Measurements from ENCODE around the genes SLC5A6, SLC30A3, MPV17, IFT172 and C2orf16.

GRCh38 chr2:26925394-26925876, 45.0 kb upstream of the MAPRE3 start:
- RRBS: no CpG with 5 or more reads among the region's 5 CpGs

DNA sequence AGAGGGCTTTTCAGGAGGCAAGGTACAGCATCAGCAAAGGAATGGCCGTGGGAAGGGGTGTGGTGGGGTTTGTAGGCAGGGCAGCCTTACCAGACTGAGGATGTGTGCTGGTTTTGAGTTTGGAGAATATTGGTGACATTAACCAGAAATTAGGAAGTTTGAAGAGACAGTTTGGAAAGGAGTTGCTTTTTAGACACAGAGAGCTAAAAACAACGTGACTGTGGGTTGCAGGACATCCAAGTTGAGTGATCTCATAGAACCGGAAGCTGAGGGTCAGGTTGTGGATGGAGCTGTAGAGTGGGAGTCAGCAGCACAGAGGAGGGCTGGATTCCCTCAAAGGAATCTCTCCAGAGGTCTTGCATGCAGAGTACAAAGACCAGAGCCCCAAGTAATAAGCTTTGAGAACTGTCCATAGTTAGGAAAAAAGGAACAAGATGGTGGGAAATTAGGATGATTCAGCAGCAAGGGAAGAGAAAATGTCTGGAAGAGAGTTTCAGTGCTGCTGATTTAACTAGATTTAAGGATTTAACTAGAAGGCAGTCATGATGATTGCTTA, 9.3 kb downstream of the MAPRE3 start:
- RRBS: no CpG with 5 or more reads among the region's 3 CpGs

- RRBS: no CpG with 5 or more reads among the region's 7 CpGs
Observed at GRCh38 chr2:27052103-27052641, 704 bp downstream of the AGBL5 start.

DNA sequence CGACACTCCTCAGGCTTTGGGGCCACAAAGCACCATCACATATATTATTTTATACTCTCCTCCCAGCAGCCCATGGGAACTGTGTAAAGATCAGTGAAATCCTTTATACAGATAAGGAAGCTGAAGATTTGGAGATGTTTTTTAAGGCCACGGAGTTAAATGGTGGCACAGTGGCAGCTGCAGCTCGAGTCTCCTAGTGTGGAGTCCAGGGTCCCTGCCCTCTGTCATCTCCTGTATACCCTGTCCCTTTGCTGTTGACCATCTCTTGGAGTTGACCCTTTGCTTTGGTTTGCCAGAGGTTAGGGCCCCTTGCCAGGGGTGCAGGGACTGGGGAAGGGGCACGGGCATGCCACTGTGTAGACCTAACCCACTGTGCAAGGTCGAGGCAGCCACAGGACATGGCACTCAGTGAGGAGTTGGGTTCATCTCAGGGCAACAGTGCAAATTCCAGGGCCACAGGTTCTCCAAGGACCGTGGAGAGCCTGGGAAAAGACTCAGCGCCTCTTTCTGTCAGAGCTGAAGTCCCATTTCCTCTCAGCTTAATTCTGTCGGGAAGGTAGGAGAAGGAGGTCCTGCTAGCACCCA, 2.5 kb downstream of the KHK start:
- RRBS: no CpG with 5 or more reads among the region's 8 CpGs

DNA sequence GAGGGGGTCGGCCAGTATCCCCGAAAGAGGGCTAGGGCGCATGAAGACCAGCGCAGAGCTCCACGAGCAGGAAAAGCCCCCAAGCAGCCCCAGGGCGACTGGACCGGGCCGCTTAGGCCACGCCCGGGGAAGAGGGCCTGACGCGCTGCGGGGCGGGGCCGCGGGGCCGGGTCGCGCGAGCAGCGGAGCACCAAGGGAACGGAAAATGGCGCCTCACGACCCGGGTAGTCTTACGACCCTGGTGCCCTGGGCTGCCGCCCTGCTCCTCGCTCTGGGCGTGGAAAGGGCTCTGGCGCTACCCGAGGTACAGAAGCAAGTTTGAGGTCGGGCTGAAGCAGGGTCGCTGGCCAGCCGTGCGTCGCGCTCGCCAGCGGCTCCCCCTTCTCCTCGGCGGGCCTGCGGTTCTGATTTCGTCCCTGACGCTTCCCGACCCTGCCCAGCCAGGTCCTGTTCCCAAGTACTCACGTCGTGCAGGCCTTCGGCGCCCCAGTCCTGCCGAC, at the start of gene SLC5A6:
TSS of gene SLC5A6 (minus strand) at position 105 of the 500 bp plus-strand sequence.
- RRBS: 2% methylated on average over 16 of the region's 50 CpGs

GRCh38 chr2:27217926-27218349, 769 bp downstream of the CAD start:
- RRBS: no CpG with 5 or more reads among the region's 4 CpGs

- RRBS: 4% methylated on average over 46 of the region's 73 CpGs
Observed at GRCh38 chr2:27262745-27263611, at the start of gene SLC30A3. TSS of gene SLC30A3 (minus strand) at chr2:27263047.

GRCh38 chr2:27282732-27283455, 665 bp downstream of the TRIM54 start:
- RRBS: no CpG with 5 or more reads among the region's 11 CpGs

- RRBS: no CpG with 5 or more reads among the region's 17 CpGs
Observed at GRCh38 chr2:27322021-27322902, 635 bp downstream of the MPV17 start.

- RRBS: 1% methylated on average over 6 of the region's 38 CpGs
Observed at GRCh38 chr2:27322903-27323940, at the start of gene MPV17. TSS of gene MPV17 (minus strand) at chr2:27323097.

DNA sequence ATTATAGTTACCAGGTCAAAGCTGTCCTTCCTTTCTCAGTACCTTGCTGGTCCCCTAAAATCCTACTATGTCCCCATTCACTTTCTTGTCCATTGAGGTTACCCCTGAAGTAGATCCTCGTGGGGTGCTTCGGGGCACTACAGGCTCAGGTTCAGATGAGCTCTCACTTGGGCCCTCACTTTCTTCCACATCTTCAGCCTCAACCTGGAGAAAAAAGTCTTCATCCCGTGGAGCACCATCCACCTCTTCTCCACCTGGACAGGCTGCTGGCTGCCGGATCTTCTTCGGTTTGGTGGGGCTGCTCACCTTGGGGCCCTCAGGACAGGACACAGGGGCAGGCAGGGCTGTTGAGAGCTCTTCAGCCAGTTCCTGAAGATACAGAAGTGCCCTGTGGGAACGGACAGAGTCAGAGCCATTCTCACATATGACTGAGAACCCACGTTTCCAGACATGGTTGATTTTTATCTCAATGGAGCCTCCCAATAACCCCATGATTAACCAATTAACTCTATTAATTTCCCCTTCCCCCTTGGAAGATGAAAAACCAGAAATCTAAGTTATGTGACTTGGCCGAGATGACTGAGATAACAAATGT, 14.6 kb downstream of the GTF3C2 start:
- RRBS: no CpG with 5 or more reads among the region's 8 CpGs

DNA sequence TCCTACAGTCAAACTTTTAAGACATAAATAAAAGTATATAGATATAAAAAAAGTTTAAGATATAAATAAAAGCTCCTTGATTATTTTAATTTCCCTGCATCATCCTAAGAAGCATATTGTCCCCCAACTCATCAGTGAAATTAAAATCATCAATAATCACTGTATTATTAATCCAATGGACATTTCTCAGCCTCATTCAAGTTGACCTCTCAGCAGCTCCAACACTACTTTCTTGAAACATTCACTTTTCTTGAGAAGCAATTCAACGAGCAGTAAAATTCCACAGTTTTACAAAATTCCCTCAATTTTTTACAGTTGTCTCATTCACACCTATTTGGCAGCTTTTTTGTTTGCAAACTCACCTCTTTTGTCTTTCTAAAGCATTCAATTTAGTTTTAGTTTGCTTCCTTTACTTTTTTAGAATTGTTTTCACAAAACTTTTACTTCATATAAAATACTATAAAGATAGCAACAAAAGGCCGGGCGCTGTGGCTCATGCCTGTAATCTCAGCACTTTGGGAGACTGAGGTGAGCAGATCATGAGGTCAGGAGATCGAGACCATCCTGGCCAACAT, 3.8 kb downstream of the GTF3C2 start:
- RRBS: no CpG with 5 or more reads among the region's 4 CpGs

- RRBS: no CpG with 5 or more reads among the region's 36 CpGs
Observed at GRCh38 chr2:27377428-27378571, 2.7 kb downstream of the ZNF513 start.

- RRBS: no CpG with 5 or more reads among the region's 49 CpGs
Observed at GRCh38 chr2:27489289-27490323, at the start of gene IFT172. TSS of gene IFT172 (minus strand) at chr2:27489743.

GRCh38 chr2:27537277-27537492, at the start of gene C2orf16:
TSS of gene C2orf16 (plus strand) at chr2:27537386.
- RRBS: no CpG with 5 or more reads among the region's 1 CpG

DNA sequence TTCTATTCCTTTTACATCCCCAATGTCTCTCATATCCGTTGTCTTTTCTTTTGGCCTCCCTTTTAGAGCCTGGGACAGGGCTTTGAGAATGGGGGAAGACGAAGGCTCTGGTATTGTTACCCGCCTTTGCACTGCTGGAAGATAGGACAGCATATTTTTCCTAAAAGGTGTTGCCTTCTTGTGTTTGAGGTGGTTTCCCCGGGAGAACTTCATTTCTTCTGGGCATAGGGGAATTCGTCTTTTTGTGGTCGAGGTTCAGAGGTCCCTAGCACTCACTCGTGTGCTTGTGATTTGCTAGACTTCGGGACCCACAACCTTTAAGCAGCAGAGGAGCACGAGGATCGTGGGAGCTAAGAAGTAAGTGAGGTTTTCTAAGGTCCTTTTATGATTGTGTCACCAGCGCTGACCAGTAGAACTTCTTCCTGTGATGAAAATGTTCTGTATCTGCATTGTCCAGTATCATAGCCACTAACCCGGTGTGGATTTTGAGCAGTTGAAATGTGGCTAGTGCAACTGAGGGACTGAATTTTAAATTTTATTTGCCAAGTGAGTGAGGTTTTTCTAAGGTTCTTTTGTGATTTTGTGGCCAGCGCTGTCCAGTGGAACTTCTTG, 624 bp downstream of the ZNF512 start:
- RRBS: no CpG with 5 or more reads among the region's 13 CpGs

GRCh38 chr2:27705547-27706816, 42.3 kb downstream of the SLC4A1AP start:
- RRBS: no CpG with 5 or more reads among the region's 9 CpGs

DNA sequence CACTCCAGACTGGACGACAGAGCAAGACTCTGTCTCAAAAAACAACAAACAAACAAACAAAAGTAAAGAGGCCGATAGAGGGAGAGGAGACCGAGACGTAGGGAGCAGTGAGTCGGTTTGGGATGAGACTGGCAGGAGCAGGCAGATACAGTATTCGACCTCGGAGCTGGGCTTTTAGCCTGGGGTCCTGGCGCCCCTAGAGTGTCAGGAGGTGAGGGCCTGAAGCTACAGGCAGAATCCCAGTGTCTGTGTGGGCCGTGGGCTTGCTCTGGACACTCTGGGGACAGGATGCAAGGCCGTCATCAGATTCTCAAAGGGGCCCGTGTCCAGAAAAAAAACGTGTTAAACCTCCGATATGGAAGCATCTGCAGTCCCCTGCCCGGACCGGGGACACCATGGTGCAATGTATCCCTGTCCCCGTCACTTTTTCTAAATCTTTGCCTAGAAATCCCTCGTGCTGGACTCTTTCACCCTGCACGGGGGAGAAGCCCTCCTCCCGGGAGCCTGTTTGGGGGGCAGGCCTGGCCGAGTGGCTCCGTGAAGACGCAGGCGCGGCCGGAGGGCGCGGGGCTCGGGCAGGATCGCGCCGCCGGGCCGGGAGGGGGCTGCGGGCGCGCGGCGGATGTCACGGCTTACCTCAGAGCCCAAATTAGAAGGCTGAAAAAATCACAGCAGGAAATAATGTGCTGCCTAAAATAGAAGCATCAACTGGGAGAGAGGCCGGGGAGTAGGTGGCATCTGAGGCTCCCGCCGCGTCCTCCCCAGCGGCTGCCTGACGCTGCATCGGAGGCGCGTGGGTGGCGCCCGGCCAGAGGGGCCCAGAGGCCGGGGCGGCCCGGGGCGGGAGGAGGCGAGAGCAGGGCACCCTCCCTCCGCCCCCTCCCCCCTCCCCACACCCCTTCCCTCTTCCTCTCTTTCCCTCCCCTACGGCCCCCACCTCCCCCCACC, 51.5 kb downstream of the SLC4A1AP start:
- RRBS: 1% methylated on average over 27 of the region's 57 CpGs

DNA sequence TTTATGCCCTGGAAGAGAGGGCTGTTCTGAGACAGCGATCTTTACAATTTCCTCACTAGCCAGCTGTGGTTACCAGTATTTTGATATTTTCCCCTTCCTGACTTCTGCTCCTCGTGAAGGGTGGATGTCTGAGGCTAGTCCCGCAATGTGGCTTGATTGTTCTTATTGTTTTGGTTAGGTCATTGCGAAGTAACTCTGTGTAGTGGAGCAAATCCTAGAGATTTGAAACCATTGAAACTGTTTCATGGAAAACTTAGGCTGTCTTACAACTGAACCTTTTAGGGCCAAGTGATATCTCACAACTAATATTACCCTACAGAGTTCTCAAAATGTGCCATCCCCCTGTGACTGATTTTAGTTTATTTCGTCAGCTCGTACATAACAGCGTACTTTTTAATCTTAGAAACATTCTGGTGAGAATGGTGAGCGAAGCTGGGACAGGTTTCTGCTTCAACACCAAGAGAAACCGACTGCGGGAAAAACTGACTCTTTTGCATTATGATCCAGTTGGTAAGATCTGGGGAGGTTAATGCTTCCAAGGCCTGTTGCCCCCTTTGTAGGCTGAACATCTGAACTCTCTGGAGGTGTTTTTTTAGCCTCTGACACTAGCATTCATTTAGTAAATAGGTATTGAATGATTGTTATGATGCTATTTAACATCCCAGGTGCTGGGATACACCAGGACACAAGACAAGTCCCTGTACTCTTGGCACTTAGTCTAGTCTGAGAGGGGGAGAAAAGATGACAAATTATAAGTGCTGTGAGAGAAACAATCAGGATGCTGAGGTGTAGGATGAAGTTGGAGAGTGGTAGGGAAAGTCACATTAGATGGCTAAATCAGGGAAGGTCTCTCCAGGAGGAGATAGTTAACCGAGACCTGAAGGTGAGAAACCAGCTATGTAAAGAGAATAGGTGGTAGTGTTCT, 2.8 kb downstream of the MRPL33 start:
- RRBS: no CpG with 5 or more reads among the region's 11 CpGs

- RRBS: no CpG with 5 or more reads among the region's 2 CpGs
Observed at GRCh38 chr2:27954788-27955478, 64.4 kb downstream of the BABAM2 start.

Measured in hTERT-HM (cell line).